ENCODE measurements around a stretch of chr21.

DNA sequence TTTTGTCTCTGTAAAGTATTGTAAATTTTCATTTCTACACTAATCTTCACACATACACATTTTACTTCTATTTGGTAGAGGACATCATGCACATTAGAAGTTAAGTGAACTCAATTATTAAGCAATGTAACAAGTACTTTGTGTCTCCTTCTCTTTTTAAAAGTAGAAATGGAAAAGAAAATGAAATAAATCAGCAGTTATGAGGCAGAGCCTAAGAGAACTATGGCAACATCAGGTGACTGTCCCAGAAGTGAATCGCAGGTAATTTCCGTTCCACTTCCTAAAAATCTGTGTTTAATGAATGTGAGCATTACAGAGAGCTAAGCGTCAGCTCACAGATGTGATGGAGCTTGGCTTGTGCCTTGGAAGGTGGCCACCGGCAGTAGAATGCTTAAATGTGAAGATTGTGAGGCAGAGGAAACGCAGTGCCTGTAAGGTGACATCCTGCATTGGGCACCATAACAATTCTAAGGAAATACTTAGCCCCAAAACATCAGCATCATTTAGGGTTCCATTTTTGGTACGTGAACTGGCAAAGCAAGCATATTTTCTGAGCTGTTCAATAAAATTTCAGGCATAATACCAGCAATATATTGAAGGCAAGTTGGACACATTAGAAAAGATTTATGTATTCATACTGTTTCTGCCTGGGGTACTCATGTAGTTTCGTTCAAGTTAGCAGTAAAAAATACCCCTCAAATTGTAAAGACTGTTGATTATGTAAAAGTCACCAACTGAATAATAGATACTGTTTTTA lies 1.4 kb downstream of the PRMT2 start:
- PRO-cap = no peak

GRCh38 chr21:46699184-46699530 lies 63.7 kb downstream of the PRMT2 start:
- PRO-cap = no peak